Camera-type eye (tissue), 1 donor: ENCODE results near the genes BLNK, PIK3AP1 and UBTD1.

DNA sequence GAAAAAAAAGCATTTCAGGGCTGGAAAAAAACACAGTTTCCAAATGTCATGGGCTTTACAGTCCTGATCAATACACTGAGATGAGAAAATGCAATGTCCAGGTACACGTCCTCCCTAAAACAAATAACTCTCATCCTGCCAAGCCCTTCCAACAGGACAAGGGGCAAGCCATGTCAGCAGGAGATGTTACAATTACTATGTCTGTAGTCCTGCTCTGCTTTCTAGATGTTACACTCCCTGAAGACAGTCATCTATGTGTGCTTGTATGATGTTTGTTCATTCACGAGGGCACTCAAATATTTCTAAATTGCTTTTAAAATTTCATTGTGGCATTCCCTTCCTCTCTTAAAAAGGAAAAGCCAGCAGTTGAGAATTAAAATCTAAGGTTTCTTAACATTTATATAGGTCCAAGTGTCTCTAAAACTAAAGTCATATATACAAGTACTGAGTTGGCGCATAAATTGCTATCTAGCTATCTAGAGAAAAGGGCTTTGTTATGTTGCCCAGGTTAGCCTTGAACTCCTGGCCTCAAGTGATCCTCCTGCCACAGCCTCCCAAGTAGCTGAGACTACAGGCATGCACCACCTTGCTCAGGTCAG, 103.0 kb downstream of the SORBS1 start:
- RAMPAGE, long total RNA: no peak

DNA sequence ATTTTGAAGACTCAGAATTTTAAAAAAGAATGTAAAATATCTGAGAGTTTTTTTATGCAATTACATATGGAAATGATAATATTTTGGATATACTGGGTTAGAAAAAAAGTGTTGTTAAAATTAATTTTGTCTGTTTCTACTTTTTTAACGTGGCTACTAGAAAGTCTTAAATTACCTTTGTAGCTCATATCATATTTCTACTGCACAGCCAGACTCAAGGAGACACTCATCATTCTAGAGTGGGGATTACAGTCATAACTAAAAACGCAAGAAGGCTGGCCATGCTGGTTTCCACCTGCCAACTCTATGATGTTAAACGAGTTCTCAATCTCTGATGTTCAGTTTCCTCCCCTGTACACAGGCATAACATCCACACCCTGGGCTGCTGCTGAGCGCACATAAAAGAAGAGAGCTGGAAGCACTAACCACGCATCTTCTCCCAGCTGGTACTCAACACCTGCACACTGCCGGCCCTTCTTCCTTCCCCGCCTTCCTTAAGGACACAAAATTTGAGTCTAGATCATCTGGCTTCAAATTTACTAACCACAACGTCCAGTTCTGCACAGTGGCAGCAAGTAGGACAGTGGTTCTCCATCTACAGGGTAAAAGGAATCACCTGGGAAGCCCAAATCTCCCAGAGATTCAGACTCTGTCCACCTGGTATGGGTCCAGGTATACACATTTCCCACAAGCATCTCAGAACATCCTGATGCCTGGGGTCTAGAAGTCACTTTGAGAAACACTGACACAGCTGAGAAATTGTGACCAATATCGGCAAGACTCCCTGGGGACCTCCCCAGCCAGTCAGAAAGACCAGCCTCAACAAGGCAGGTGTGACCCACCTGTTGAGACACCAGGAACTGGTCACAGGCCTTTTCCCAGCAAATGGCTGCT, 60.4 kb downstream of the SORBS1 start:
- RAMPAGE, long total RNA: no peak

DNA sequence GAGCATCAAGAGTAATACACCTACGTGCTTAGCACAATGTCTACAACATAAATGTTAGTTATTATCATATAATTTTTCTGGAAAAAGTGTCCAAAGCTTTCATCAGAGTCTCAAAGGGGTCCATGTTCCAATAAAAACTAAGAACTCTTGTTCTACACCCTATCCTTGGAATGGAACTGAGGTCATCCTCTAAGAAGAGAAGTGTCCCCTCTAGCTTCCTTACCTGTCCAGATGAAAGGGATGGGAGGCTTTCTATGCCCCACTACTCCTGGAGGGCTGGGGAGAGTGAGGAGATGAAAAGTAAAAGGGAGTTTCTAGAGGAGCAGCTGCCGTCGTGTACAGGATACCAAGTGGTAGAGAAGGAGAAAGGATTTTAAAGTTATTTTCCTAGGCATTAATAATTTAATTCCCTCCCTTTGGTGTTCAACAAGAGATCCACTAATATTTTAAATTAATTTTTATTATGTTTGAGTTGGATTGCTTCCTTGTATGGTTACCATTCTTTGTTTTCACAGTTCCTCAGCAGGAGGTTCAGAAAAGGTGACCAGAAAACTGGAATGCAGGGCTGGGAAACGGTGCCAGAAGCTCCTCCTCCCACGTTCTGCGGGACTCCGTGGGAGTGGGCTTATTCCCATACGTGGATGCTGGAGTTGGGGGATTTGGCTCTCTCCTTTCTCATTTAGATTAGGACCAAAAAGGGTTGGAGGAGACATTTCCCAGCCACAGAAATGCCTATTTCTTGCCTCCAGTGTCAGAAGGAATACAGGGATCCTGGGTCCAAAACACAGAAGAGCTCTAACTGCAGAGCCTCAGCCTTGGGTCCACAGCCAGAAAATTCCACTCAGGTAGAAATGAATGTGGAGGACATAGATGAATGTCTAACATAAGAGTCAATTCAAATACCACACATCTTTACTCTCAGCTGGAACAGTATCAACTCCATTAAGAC, 56.2 kb downstream of the SORBS1 start:
- RAMPAGE, long total RNA: no peak

- RAMPAGE, long total RNA: no peak
These were observed 21.5 kb downstream of the SORBS1 start for GRCh38 chr10:95539602-95540170.

GRCh38 chr10:96257760-96258549, 13.4 kb downstream of the BLNK start:
- RAMPAGE, long total RNA: no peak

DNA sequence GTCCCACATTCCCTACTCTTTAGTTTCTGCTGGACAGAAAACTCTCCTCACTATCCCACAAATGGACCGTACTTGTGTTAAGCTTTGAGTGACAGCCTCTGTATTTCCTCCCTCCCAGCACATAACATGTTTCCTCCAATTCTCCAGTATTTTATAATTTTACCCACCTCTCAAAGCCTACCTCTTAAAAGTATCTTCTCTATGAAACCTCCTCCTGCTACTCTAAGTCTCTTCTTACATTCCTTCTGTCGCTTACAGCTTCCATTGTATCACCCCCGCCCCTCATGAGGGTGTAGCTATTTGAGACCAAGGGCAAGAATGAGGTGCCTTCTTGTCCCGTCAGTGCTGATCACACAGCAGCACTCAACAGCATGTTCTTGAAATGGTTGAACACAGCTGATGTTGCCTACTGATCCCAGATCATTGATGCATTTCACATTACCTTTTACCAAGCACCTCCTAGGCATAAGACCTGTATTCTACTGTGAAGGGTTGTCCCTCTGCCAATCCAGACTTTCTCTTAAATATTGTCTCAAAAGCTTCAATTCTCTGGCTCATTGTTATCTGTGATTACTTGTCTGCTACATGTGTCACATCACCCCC, 1.5 kb downstream of the BLNK start:
- RAMPAGE, long total RNA: no peak

- RAMPAGE, long total RNA: no peak
These were observed at the start of gene BLNK for GRCh38 chr10:96271309-96272088. BLNK (minus strand) TSS chr10:96271569.

DNA sequence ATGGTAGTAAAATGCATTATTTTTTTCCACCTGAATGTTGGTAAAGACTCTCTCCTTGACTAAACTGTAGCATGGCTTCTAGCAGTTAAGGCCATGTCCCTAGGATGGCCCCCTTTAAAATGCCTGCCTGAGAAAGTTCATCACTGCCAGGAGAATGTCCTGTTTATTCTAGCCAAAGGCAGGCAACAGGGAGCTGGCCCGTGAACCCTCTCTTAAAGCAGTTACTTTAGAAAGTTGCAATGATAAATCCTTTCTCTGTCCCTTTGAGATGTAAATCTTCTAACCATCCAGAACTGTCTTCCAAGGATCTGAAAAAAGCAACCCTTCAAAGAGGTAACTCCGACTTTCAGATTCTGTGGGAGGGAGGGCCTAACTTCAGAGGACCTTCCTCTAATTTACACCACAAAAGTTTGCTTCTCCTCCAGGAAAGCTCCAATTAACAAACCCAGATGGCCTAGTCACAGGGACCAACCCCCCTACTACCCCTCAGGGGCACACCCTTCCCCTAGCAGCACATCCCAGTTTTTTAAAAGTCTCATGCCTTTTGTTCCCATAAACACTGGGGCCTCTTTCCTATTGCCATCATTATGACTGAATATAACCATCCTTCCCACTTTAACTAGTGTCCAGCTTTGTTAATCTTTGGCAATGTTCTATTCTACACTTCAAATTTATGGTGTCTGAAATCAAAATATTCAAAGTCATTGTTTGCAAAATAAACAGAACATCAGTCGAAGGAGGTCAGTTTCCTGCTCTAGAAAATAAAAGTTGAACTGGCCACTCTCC, 5.6 kb downstream of the DNTT start:
- RAMPAGE, long total RNA: no peak

GRCh38 chr10:96585375-96585921, 1.4 kb downstream of the TM9SF3 start:
- RAMPAGE, long total RNA: no peak

- RAMPAGE, long total RNA: no peak
These were observed at the start of gene PIK3AP1 for GRCh38 chr10:96720345-96721308. PIK3AP1 (minus strand) TSS chr10:96720514.

GRCh38 chr10:96918035-96918604, 86.0 kb downstream of the LCOR start:
- RAMPAGE, long total RNA: no peak

DNA sequence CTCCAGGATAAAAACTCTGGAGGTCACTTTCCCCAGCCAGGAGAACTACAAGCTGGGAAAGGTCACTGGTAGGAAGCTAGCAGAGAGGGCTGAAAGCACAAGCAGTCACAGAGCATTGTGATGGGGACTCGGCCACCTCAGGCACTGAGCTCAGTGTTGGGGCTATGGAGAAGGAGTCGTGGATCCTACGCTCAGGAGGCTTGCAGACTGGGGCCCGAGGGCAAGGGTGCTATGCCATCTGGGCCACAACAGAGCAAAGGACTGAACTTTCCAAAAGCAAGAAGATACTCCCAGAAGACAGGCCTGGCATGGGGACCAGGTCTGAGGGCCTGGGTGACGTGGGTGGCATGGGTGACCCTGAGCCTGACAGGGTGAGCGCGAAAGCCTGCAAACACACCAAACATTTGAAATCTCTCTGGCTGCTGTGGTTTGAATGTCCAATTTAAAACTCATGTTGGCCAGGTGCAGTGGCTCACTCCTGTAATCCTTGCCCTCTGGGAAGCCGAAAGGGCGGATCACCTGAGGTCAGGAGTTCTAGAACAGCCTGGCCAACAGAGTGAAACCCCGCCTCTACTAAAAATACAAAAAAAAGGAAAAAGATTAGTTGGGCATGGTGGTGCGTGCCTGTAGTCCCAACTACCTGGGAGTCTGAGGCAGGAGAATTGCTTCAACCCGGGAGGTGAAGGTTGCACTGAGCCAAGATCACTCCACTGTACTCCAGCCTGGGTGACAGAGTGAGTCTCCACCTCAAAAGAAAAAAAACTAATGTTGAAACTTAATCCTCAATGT, 9.9 kb upstream of the ARHGAP19 start:
- RAMPAGE, long total RNA: no peak

GRCh38 chr10:97384826-97386066, 15.9 kb downstream of the RRP12 start:
- RAMPAGE, long total RNA: no peak

- RAMPAGE, long total RNA: no peak
These were observed 6.2 kb upstream of the RRP12 start for GRCh38 chr10:97407195-97407917.

GRCh38 chr10:97430986-97431207, 4.9 kb downstream of the PGAM1 start:
- RAMPAGE, long total RNA: no peak

- RAMPAGE, long total RNA: start-site peak on the minus strand at chr10:97498389-97498456, 137 reads
These were observed at the start of gene UBTD1 for GRCh38 chr10:97498261-97499272. UBTD1 (plus strand) TSS chr10:97498924.

- RAMPAGE, long total RNA: no peak
These were observed 22.5 kb upstream of the ANKRD2 start for GRCh38 chr10:97549853-97550763.

DNA sequence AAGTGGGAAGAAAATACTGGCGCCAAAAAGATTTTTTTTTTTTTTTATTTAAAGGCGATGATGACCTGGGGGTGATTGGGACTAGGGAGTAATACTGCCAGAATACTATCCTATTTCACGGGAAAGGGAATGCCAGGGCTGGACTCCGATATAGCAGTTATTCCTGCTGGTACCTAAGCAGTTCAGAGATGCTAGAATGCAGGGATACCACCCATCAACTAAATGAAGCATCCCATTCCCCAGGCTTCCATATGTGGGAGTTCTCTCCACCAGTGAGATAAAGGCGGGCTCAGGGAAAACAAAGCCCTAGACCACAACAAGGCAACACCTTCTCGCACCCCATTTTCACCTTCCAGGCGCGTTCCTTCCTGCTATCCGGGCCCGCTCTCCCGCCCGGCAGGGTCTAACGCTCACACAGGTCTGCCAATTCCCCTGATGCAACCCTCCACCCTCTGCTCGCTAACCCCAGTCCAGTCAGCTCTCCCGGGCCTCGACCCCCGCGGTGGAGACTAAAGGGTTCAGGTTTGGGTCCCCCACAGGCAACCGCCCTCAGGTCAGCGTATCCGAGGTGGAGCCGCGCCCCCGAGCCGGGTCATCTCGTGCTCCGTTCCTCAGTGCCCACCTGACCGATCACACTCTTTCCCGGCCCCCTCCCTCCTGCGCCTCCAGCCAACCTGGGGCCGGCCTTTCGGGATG, 479 bp downstream of the MORN4 start:
- RAMPAGE, long total RNA: no peak

DNA sequence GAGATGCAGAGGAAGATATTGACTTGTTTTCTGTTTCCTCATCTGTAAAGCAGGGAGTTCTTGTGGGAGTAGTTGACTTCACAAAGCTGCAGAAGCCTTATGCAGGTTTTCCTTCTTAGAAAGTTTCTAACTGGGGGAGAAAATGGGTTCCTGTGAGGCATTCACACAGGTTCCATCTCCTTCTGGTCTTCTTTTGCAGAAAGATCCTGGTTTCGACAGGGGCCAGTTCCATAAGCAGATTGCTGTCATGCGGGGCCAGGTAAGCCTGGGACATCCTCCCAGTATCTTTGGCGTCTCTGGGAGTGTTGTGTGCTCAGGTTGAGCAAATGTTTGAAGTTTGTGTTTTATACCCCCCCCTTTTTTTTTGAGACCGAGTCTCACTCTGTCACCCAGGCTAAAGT, 20.2 kb downstream of the AVPI1 start:
- RAMPAGE, long total RNA: no peak

DNA sequence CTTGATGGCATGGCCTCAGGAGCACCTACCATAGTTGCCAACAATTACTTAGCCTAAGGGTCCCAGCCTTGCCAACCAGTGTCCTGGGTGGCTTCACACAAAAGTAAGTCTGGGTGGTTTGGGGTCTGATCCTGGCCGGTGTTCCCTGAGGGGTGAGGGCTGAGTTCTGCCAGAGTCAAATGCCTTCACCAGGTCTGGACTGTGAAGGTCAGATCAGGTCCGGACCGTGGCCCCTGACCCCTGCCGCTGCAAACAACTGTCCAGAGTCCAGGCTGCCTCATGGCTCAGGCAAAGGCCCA, 6.3 kb upstream of the MARVELD1 start:
- RAMPAGE, long total RNA: no peak